Epithelial cell of prostate (primary cell): Measurements from ENCODE around the gene TARS2.

- RRBS = no CpG with 5 or more reads among the region's 5 CpGs
Measured at GRCh38 chr1:150155912-150156335, 6.2 kb downstream of the PLEKHO1 start.

GRCh38 chr1:150233785-150234016 lies 2.2 kb downstream of the ANP32E start:
- RRBS = no CpG with 5 or more reads among the region's 3 CpGs

GRCh38 chr1:150255485-150256206 lies 1.9 kb upstream of the CA14 start:
- RRBS = no CpG with 5 or more reads among the region's 16 CpGs

DNA sequence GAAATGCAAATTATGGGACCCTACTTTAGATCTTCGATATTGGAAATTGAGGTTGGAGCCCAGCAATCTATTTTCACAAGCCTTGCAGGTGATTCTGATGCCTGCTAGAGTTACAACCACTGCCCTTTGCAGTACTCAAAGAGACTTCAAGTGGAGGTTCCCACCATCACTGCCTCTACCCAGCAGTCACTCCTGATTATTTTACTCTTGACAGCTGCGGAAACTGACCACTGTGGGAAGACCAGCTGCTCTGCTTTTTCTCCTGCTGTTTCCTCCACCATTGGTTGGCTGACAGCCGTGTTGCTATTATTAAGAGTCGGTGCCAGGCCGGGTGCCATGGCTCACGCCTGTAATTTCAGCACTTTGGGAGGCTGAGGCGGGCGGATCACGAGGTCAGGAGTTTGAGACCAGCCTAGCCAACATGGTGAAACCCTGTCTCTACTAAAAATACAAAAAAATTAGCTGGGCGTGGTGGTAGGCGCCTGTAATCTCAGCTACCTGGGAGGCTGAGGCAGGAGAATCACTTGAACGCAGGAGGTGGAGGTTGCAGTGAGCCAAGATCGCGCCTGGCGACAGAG lies 11.2 kb upstream of the PRPF3 start:
- RRBS = no CpG with 5 or more reads among the region's 15 CpGs

DNA sequence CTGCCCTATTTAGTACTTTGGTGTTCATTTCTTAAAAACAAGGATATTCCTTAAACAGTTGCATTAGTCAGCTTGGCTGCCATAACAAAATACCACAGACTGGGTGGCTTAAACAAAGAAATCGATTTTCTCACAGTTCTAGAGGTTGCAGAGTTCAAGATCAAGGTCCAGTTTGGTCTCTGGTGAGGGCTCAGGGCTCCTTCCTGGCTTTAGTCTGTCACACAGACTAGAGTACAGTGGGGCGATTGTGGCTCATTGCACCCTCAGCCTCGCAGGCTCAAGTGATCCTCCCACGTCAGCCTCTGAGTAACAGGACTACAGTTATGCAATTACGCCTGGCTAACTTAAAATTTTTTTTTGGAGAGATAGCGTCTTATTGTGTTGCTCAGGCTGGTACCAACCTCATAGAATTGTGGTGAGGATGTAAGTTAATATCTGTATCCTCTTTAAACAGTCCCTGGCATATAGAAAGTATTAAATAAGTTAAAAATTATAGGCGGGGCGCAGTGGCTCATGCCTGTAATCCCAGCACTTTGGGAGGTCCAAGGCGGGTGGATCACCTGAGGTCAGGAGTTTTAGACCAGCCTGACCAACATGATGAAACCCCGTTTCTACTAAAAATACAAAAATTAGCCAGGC lies 46.9 kb downstream of the RPRD2 start:
- RRBS = no CpG with 5 or more reads among the region's 10 CpGs

GRCh38 chr1:150444226-150444572 lies 43.0 kb upstream of the TARS2 start:
- RRBS = no CpG with 5 or more reads among the region's 1 CpG

DNA sequence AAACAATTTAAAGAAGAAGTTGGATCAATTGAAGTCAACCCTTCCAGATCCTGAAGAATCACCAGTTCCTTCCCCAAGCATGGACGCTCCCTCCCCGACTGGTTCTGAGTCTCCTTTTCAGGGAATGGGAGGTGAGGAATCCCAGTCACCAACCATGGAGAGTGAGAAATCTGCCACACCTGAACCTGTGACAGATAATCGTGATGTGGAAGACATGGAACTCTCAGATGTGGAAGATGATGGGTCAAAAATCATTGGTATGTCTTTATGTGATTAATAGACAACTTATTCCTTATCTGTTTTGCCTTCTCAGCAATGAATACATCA lies 29.9 kb upstream of the TARS2 start:
- RRBS = no CpG with 5 or more reads among the region's 3 CpGs

DNA sequence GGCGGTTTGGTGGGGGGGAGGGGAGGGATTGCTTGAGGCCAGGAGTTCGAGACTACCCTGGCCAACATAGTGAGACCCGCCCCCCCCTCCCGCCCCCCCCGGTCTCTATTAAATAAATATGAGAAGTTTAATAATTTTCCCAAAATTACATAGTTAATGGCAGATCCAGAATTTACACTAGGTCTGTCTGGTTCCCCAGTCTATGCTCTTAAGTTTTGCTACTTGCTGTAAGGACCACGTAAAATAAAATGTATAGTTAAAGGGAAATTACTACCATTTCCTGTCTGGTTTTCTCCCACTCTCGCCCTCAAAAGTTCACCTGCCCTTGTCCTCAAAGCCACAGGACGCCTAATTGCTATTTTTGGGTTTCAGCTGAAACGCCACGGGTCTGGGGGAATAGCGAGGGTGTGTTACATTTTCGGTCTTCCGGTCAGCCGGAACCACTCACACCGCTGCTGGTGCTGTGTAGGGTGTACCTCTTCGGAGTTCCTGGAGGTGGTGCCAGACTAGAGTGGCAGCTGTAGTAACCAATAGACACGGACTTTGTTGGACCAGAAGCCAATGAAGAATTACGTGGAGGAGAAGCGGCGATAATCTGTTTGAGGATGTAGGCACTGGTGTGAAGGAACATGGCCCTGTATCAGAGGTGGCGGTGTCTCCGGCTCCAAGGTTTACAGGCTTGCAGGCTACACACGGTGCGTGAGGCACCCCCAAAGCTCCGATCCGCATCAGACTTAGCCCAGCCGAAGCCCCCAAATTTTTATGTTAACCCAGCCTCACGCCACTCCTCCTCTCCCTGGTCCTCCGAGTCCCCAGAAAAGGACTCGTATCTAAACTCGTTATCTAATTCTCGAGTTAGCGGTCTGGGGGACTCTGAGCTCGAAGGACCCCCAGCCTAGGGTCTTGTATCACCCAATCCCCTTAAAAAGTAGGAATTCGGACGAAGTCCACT lies at the start of gene TARS2:
TARS2 (plus strand) TSS at position 598 of the 952 bp plus-strand sequence.
- RRBS = no CpG with 5 or more reads among the region's 36 CpGs

DNA sequence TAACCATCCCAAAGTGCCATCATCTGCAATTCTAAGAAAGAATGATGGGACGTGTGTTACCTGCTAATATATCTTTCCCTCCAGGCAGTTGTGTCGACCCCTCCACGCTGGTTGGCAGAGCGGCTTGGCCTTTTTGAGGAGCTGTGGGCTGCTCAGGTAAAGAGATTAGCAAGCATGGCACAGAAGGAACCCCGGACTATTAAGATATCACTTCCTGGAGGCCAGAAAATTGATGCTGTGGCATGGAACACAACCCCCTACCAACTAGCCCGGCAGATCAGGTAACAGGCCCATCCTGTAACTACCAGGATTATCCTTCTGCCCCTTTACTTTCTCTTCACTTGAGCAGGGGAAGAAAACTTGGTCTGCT lies 540 bp downstream of the TARS2 start:
- RRBS = 18% methylated on average over 2 of the region's 6 CpGs

DNA sequence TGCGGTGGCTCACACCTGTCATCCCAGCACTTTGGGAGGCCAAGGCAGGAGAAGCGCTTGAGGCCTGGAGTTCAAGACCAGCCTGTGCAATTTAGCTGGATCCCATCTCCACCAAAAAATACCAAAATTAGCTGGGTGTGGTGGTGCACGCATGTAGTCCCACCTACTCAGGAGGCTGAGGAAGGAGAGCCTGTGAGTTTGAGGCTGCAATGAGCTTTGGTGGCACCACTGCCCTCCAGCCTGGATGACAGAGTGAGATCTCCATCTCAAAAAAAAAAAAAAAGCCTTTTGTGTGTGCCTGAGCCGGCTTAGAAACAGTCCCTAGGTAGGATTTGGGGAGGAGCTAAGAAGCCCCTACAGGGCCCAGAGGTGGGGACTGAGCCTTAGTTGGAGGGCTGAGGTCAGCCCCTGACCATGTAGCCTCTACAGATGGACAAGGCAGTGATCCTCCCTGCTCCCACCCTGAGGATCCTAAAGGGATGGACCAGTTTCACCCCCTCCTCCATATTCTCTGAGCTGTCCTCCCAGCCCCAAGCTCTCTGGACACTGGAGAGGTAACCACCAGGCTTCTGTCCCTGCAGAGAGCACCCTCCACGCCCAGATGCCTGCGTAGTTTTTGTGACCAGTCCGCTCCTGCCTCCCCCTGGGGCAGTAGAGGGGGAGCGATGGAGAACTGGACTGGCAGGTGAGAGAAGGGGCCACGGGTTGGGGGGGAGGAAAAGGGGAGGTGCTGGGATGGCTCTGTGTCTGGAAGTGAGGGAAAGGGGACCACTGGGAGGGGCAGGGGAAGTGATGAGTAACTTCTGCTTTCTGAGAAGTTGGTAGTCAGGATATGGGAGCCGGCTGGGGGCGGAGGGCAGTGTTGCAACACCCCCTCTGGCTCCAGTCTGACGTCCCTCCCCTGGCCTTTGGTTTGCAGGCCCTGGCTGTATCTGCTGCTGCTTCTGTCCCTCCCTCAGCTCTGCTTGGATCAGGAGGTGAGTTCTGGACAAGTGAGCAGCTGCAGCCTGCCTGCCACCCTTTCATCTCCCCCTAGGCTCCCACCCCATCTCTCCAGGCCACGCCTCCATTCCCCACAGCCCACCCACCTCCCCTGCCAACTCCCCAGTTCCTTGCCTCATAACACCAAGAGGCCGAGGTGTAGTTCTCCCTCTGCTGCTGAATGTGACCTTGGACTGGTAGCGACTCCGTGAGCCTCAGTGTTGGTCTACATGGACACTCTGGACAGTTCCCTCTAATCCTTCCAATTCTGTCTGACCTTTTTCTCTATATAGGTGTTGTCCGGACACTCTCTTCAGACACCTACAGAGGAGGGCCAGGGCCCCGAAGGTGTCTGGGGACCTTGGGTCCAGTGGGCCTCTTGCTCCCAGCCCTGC lies 2.9 kb downstream of the ADAMTSL4 start:
- RRBS = 75% methylated on average over 1 of the region's 18 CpGs

GRCh38 chr1:150558839-150559619 lies 9.8 kb downstream of the ADAMTSL4 start:
- RRBS = no CpG with 5 or more reads among the region's 25 CpGs

- RRBS = no CpG with 5 or more reads among the region's 13 CpGs
Measured at GRCh38 chr1:150609410-150610534, 19.6 kb downstream of the ENSA start.

GRCh38 chr1:150768314-150768647 lies 2.7 kb upstream of the CTSS start:
- RRBS = no CpG with 5 or more reads among the region's 3 CpGs

DNA sequence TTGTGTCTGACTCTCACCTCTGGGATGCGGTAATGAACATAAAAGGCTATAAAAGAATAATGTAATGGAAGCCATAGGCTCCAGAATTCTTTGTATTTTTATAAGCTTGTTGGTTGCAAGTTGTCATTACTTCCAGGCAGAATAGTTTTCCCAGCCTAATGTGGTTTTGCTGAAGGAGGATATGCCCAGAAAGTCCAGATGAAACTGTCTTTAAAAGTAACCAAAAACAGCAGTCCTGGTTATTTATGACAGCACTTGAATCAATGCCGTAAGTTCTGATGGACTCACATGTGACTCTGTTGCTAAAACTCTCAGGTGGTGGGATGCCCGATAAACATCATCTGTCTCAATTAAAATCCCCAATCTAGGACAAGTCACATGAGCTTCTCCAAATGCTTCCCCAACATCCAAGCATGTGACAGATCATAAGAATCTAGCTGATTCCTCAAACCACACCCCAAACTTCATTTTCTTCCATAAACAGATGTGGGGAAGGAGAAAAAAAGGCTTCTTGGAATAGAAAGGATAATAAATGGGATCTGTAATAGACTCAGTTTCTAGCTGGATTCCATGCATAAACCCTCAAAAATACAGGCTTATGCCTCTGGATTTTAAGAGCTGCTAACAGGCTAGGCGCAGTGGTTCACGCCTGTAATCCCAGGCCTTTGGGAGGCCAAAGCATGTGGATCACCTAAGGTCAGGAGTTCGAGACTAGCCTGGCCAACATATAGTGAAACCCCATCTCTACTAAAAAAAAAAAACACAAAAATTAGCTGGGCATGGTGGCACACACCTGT lies 829 bp upstream of the CTSK start:
- RRBS = no CpG with 5 or more reads among the region's 6 CpGs

- RRBS = no CpG with 5 or more reads among the region's 19 CpGs
Measured at GRCh38 chr1:150998779-150999678, 7.7 kb downstream of the MINDY1 start.

DNA sequence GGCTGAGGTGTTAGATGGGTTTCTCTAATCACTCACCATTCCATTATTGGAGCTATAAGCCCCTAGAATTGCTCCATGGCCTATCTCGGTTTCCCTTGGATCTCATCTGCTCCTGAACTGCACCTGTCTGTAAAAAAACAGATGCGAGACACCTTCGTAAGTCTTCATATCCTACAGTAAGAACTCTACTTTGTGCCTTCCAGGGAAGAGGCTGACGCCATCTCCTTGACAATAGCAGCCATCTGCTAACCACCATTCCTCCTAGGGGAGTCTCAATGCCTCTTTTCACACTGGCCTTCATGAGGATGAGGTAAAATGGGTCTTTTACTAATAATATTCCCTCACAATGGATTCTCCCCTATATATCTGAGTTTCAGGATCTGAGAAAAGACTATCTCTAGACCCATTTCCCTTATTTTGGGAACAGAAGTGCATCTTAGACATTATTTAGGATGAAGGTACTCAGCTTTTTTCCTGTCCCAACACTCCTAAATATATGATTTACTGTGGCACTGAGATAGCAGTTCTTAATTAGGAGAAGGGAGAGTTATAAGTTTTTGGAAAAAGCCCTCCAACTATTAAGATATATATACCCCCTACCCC lies 5.1 kb downstream of the CDC42SE1 start:
- RRBS = no CpG with 5 or more reads among the region's 4 CpGs

DNA sequence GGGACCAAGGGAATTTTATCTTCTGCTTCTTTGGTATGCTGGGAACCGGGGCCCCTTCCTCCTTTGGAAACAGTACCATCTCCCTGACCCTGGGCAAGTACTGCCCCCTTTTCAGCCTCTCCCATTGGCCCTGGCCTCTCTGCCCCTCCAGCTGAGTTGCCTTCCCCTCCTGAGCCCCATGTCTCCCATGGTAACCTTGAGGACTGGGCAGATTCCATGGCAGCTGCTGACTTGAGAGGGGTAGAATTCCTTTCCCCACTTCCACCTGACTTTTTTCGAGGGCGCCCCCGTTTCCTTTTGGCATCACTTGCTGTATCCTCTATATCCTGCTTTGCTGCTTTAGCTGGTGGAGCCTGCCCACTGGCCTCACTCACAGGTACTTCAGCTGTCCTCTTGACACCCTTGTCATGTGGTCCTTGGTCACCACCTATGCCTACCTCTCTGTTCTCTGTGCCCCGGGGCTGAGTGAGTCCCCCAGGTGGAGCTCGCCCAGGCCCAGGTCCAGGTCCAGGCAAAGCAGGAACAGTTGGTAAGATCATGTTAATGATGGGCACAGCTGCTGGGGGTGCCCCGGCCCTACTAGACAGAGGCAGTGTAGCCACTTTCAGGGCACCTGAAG lies 4.6 kb downstream of the RFX5 start:
- RRBS = 72% methylated on average over 3 of the region's 7 CpGs

GRCh38 chr1:151371799-151372149 lies 731 bp downstream of the SELENBP1 start:
- RRBS = no CpG with 5 or more reads among the region's 4 CpGs